Neuron (in vitro differentiated cells): ENCODE measurements around the genes CD164L2 and FGR.

DNA sequence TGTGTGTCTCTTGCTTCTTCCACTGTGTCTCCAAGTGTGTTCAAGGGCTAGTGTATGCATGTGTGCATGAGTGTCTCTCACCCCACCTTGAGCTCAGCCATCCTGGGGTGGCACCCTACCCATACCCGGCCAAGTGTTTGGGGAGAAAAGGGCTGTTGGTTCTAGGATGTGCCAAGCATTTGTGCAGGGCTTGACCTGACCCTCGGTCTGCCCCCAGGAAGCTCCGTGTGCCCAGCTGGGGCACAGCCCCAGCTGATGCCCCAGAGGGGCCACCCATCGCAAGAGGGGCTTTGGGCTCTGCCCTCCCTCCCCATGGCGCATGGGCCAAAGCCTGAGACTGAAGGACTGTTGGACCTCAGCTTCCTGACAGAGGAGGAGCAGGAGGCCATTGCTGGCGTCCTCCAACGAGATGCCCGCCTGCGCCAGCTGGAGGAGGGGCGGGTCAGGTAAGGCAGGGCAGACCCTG lies 3.3 kb downstream of the SYTL1 start:
- PRO-cap = no peak

DNA sequence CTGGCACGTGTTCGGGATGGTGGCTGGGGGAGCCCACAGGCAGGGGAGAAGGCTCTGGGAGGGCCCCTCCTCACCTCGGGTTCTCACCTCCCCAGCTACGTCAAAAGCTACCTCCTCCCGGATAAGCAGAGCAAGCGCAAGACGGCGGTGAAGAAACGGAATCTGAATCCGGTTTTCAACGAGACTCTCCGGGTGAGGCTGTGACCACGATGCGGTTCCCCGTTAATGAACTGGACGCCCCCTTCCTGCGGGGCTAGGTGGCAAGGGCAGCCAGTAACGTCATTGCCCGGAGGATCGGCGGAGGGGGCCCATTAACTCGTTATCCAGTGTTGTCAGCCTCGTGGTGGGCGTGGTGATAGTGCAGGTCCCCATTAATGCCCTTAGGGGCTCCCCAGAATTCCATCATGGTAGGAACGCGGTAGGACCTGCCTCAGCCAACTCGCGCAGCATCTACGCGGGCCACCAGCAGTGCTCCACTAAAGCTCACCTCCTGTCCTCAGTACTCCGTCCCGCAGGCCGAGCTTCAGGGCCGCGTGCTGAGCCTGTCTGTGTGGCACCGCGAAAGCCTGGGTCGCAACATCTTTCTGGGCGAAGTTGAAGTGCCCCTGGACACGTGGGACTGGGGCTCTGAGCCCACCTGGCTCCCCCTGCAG lies 8.6 kb downstream of the SYTL1 start:
- PRO-cap = no peak

DNA sequence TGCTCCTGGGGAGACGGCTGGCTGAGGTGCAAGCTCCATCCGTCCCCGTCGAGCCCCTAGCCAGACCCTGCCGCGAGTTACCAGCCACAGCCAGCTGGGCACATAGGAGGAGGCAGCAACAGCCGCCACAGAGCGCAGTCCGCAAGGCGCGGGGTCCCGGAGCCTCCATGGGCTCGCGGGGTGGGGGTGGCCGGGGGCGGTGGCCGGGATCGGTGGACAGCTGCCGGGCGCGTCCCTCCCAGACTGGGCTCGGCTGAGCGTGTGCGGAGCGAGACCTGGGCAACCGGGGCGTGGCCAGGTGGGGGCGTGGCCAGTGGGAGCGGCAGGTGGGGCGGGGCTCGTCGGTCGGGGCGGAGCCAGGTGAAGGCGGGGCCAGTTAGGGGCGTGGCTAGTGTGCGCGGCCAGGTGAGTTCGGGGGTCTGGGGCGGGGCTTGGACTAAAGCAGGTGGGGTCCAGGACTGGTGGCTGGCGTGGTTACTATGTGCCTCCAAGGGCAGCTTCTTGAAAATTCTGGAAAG lies at the start of gene CD164L2:
CD164L2 (minus strand) TSS at position 263 of the 518 bp plus-strand sequence.
- PRO-cap = unidirectional peak, minus-strand start at position 263 of the sequence

DNA sequence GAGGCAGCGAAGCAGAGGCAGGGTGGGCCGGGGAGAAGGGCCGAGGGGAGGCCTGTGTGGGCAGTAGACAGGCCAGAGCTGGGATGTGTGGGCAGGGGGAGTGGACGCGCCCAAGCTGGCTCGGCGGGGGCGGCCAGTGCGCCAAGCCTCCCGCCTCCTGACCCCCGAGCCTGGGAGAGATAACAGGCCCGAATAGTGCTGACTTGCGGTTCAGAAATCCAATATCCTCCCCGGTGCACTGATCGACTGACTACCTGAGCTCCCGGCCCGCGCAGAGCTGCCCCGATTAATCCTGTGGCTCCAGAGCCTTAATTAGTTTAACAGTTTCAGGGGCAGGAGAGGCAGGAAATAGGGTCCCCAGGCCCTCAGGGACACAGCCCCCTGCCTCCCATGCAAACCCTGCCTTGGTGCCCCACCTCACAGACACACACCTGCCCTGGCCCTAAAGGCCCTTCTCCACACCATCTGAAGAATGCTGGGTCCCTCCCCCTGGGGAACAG lies 41.8 kb downstream of the AHDC1 start:
- PRO-cap = no peak

DNA sequence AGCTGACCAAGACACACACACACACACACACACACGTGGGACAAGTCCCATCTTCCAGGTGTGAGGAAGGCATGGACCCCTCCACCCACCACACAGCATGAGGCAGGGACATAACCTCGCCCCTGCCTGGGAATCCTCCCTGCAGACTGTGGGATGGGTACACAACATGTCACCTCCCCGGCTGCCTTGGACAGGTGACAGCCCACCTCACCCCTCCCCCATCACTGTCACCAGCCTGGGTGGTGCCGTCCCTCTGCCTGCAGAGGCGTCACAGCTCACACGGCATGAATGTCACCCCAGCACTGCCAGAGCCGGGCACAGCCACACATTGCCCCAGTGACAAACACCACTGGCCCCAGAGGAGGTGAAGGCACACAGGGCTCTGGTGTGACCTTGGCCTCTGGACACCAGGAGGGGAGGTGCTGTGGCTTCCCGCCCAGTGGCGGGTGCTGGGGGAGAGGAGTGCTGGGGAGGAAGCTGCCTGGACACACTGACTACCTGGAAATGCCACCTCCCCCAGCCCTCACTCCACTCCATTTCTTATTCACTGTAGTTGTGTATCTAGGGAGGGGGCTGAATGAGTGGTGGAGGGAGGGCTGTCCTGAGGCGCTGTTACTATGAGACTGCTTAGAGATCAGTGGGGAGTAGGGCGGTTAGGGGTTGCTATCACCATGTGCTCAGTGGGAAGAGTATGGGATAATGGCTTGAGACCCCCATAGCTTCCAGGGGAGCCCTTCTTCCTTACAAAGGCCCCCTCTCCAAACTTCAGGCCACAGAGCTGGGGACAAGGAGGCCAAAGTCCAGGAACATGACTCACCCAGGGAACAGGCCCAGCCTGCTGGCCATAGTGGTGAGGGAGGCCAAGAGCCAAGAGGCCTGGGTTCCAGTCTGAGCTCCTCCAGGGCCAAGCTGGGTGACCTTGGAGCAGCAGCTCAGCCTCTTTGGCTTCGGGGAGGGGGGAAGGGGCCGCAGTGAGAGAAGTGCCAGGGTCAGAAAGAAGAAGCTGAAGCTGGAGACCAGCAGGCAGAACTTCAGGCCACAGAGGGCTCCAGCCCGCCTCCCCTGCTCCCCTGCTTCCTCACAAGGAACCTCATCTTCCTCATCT lies 40.3 kb downstream of the AHDC1 start:
- PRO-cap = no peak

DNA sequence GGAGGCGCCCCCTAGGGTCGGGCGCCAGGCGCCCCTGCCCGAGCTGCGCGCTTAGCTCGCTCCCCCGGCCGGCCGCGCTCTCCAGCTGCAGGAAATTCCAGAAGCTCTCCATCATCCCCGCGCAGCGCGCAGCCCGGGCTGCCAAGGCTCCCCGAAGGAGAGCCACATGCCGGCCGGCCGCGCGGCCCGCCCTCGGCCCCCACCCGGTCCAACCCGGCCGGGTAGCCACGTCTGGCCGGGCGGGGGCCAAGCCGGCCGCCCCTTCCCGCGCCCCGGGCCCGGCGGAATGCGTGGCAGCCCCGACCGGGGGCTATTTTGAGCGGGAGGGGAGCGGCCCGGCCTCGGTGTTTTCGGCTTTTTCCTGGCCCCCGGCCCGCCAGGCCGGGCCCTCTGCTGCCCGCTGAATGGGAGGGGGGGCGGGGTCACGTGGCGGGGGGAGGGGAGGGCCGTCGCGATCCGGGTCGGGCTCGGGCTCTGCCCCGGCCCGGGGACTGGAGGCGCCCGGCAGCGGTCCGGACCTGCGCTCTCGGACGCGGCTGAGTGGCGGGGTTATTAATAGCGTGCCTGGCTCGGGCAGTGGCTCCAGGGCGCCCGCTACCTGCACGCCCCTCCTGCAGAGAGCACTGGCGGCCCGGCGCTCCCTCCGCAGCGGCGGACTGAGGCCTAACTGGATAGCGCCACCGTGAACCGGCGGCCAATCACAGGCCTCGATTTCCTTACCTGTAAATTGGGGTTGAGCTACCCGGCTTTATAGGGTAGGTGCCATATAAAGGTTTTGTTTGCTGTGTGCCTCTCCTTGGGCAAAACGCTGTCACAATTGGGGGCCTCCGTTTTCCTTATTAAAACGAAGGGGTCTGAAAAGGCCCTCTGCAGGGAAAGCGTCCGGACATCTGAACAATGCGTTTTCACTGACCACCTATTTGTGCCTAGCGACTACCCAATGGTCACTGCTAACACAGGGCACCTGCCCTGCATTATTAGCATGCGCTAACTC lies 28.2 kb downstream of the AHDC1 start:
- PRO-cap = no peak

GRCh38 chr1:27617374-27618031 lies 13.6 kb upstream of the AHDC1 start:
- PRO-cap = no peak

- PRO-cap = no peak
Measured at GRCh38 chr1:27618883-27619346, 15.0 kb upstream of the AHDC1 start.

DNA sequence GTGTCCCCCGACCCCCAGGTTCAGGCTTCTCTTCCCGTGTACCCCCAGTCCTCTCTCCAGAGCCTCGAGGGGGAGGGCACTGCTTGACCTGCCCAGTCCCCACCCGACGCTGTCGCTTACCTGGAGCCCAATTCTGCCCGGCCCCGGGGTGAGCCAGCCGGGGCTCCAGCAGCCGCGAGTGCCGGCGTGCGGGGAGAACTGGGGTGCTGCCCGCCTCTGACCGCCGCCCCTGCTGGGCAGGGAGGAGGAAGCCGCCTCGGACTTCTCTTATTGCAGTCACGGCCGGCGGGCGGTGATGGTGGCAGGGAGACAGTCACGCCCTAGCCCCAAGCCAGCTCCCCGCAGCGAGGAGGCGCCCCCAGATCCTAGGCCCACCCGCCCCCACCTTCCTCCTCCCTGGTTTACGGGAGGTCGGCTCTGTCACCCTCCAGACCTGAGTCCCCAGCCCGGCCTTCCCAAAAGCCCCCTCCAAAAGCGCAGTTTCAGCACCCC lies at the start of gene FGR:
FGR (minus strand) TSS at position 241 of the 492 bp plus-strand sequence.
- PRO-cap = no peak

DNA sequence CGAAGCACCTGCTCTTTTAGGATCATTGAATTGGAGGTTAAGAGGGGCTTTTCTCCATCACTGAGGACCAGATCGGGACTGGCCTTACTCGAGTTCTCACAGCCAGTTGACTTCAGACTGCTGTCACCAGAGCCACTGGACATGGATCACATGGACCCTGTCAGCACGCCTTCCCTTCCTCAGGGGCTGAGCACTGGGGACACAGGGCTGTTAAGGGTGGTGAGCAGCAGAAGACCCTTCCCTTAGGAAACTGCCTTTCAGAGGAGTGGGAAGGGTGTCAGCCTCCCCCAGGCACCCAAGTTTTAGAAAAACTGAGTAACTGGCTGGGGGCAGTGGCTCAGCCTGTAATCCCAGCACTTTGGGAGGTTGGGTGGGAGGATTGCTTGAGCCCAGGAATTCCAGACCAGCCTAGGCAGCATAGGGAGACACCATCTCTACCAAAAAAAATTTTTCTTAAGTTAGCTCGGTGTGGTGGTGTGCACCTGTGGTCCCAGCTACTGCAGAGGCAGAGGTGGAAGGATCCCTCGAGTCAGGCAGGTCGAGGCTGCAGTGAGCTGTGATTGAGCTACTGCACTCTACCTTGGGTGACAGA lies 548 bp upstream of the FGR start:
- PRO-cap = no peak

- PRO-cap = no peak
Measured at GRCh38 chr1:27727322-27727608, 1.5 kb downstream of the FAM76A start.

GRCh38 chr1:27858967-27859252 lies 13.4 kb upstream of the THEMIS2 start:
- PRO-cap = no peak

- PRO-cap = no peak
Measured at GRCh38 chr1:27874436-27874974, 2.2 kb downstream of the THEMIS2 start.

DNA sequence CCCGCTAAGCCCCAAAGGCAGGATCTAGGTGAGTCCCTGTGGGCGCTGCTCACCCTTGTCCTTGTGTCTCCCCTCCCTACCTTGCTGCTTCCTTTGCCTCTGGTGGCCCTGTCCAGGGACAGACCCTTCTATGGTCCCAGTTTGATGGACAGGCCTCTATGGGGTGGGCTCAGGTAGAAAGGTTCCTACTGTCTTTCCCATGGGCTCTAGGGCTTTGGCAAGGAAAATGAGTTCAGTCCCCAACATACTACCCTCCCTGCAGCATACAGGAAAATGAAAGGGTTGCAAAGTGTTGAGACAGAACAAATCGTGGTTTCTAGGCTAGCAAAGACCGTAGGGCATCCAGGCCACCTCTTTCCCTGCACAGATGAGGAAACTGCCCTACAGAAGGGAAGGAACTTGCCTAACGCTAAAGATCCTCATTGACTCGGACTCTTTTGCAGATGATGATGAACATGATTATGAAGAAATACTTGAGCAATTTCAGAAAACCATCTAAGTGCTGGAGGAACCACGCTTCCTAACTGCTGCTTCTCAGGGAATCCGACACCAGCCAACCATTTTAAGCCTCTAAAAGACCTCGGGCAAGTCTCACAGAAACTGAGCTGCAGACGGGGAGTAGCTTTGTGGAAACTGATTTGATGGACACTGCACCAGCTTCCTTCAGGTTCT lies 13.2 kb downstream of the THEMIS2 start:
- PRO-cap = no peak

DNA sequence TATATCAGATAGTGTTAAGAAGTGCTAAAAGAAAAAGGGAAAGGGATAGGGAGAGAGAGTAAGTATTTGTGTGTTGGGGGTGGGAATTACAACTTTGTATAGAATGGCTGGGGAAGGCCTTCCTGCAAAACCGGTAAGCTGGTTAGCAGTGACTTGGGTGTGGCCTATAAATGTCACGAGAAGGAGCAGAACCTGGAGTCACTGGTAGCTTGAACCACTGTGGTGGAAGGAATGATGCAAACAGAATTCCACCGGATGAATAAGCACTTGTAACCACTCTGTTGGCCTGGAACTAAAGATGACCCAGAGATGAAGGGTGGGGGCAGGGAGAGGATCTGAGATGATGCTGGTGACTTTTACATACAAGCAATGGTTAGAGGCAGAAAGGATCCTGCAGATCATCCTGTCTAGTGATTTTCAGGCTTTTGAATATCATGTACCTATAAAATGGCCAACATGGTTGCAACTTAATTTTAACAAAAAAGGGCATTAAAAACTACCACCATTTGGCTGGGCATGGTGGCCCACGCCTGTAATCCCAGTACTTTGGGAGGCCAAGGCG lies 9.0 kb downstream of the XKR8 start:
- PRO-cap = no peak

- PRO-cap = no peak
Measured at GRCh38 chr1:28258637-28259066, 666 bp upstream of the SESN2 start.

GRCh38 chr1:28296515-28297439 lies 32.1 kb upstream of the MED18 start:
- PRO-cap = no peak

DNA sequence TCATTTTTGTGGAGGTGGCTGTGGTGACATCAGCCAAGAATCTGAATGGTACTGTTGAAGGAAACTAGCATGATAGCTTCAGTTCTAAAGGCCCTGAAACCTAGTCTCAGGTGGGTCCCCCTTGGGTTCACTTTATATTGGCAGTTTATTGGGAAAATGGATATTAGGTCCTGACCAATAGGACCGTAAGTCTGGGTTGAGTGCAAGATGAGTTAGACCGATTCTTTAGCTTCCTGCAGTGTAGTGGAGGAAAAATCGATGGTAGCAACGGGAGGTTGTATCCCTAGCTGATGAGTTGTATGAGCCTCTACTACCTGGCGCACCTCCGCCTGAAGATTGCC lies 3.8 kb downstream of the RCC1 start:
- PRO-cap = no peak

GRCh38 chr1:28644030-28644583 lies 1.2 kb upstream of the TAF12 start:
- PRO-cap = no peak

GRCh38 chr1:28811740-28811974 lies 313 bp upstream of the OPRD1 start:
- PRO-cap = no peak